ENCODE measurements around the gene KRTAP9-3.

DNA sequence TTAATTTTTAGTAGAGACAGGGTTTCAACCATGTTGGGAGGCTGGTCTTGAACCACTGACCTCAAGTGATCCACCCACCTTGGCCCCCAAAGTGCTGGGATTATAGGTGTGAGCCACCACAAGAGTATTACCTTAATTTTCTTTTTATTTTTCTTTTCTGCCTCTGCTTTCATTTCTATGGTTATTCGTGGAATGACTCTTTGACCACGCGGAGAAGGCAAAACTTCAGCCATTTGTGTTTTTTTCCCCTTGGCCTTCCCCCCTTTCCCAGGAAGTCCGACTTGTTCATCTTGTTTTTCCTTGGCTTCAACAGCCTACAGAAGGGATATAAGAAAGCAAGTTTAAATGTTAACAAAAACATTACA, 21.6 kb downstream of the TOP2A start:
CAGE:
- cytosol, long polyA minus RNA, result start-site peak on the minus strand centred at position 247 of the sequence, 8 bp wide, 190 reads
- cytosol, long polyA plus RNA, result no peak
- long polyA plus RNA, result no peak
- nucleus, long polyA minus RNA, result start-site peak on the minus strand centred at position 248 of the sequence, 7 bp wide, 152 reads
- nucleus, long polyA plus RNA, result no peak

DNA sequence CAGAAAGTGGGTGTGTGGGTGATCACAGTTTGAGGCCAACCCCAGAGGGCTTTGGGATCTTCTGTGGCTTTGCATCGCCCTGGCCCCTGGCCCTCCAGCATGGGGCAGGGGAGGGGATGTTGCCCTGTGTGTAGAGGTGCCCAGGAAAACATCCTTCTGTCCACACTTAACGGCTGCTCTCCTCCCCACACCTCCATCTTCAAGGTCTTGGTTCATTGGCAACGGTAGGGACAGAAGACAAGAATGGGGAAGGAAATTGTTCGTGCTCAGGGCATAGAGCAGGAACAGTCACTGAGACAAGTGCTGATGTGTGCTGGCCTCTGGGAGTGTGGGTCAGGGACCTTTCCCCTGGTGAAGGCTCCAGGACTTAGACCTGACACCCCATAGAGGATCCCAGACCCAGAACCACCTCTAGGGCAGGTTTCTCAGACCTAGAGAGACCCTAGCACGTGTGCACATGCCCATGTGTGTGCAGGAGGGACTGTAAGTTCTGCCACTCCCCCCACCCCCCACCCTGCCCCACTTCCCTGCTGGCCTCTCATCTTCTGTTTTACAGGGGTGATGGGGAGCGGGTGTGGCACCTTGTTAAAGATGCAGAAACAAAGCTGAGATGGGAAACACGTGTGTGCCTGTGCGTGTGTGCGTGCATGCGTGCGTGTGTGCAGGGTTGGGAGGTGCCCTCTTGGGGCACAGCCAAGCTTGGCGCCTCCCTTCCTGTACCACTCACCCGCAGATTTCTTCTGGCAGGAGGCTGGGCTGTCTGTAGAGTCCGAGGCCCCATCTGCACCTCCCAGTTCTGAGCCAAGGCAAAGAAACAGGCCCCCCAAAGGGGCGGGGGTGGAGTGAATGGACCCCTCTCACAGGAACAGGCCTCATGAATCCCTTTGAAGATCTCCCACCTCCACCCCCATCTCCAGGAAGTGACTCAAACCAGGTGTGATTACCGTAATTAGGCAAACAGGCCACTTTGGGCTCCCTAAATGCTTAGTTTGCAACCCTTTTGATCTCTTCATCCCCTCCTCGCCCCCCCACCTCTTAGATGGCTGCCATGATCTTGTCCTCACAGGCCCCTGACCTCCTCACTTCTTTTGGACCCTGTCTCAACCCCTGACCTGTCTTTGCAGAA, 21.1 kb downstream of the TNS4 start:
CAGE:
- cytosol, long polyA minus RNA, result no peak
- cytosol, long polyA plus RNA, result no peak
- long polyA plus RNA, result no peak
- nucleus, long polyA minus RNA, result start-site peak on the plus strand centred at position 754 of the sequence, 11 bp wide, 6 reads
- nucleus, long polyA plus RNA, result no peak

GRCh38 chr17:40509964-40510860, 8.8 kb upstream of the TNS4 start:
CAGE:
- cytosol, long polyA minus RNA, result no peak
- cytosol, long polyA plus RNA, result no peak
- long polyA plus RNA, result no peak
- nucleus, long polyA minus RNA, result no peak
- nucleus, long polyA plus RNA, result no peak

DNA sequence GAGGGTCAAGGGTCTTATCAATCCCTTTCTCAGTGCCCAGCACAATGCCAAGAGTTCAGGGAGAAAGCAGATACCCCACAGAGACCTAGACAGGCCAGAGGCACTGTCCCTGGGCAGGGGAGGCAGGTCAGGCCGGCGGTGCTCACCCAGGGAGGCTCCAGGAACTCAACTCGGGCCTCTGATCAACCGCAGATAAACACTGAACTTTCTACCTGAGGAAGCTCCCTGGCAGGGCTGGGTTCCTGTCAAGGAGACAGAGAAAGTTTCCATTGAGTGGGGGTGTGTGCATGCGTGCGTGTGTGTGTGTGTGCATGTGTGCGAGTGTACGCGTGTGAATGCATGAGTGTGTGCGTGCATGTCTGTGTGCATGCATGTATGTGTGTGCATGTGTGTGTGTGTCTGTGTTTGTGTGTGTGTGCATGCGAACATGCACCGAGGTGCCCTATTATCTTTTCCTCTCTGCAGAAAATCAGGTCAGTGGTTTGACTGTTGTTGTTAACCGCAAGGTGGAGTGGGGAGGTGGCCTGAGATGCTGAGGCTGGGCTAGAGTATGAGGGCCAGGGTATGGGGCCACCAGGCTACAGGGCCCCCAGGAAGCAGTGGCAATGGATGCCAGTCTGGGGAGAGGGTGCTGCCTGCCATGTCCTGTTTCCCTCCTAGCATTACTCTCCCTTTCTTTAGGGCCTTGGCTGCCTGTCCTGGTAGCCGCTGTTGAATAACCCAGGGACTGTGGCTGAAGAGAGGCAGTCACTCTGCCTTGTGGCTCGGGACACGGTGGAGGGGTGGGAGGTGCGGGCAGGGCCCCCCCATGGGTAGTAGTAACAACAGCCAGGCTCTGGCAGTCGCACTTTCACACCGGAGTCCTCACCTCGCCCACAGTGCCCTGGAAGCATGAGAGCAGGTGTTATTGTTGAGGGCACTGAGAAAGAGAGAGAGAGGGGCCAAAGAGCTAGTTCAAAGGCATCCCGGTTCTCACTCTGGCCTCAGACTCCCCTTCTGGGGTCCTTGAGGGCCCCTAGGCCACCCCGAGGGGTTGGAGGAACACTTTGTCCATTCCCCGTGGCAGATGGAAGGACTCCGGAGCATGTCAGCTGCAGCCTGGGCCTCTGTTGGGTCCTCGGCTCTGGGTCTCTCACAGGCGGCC, 23.9 kb downstream of the CCR7 start:
CAGE:
- cytosol, long polyA minus RNA, result no peak
- cytosol, long polyA plus RNA, result no peak
- long polyA plus RNA, result no peak
- nucleus, long polyA minus RNA, result no peak
- nucleus, long polyA plus RNA, result no peak

DNA sequence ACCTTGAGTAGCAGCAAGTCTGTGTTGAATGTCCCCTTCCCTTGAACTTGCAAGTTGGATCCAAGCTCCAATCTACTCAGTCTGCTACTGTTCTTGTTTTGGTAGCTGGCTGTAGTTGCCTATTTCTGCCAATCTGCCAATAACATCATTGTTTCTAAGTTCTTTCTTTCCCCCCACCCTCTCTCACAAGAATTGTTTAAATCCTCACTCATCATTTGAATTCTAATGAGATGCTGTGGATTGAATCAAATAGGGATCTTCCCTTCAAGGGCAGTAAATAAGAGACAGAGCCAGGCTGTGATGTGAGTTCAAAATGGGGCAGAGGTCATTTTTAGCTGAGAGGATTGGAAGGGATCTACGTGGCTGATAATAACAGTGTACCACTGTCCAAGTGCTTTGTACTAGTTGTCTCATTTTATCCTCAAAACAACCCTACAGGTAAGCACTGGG, 39.0 kb upstream of the CCR7 start:
CAGE:
- cytosol, long polyA minus RNA, result no peak
- cytosol, long polyA plus RNA, result no peak
- long polyA plus RNA, result no peak
- nucleus, long polyA minus RNA, result no peak
- nucleus, long polyA plus RNA, result no peak

DNA sequence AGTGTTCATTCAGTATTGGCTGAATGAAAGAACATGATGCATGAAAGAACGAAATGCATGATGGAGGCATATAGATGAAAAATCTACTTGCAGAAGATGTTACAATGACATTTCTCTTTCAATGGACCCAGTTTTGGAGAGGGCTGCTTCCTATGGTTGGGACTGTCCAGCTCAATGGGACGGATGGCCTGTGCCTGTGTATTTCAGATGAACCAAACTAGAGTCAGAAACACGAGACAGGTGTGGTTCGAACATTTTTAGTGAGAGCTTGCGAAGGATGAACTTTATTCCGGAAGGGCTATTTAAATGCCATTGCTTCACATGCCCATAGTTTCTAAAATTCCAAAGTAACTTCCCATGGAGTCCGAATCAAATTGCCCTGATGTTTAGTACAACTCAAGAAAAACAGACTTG, 1.5 kb downstream of the KRT20 start:
CAGE:
- cytosol, long polyA minus RNA, result no peak
- cytosol, long polyA plus RNA, result no peak
- long polyA plus RNA, result no peak
- nucleus, long polyA minus RNA, result no peak
- nucleus, long polyA plus RNA, result no peak

DNA sequence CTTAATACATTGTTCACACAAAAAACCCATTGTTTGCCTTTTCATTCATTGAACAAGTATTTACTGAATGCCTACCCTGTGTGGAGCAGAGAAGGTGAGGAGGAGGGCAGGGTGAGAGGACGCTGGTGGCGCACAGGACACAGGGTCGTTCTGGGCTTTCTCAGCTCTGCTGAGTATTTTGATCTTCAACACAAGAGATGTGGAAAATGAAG, 8.0 kb upstream of the KRT23 start:
CAGE:
- cytosol, long polyA minus RNA, result no peak
- cytosol, long polyA plus RNA, result no peak
- long polyA plus RNA, result no peak
- nucleus, long polyA minus RNA, result no peak
- nucleus, long polyA plus RNA, result no peak

DNA sequence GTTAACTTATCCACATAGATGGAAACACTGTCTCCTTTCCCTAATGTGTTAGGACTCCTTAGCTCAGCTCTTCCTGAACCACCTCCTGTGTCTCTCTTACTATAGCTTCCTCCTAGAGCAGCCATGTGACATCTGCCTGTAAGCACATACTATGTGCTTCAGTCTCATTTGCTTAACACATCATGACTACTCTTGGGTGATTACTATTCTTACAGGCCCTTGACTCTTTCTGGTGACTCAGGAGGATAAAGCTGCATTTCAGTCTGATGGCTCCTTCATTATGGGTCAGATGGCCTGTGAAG, 284 bp upstream of the KRTAP4-2 start:
CAGE:
- cytosol, long polyA minus RNA, result no peak
- cytosol, long polyA plus RNA, result no peak
- long polyA plus RNA, result no peak
- nucleus, long polyA minus RNA, result no peak
- nucleus, long polyA plus RNA, result no peak

CAGE:
- cytosol, long polyA minus RNA, result no peak
- cytosol, long polyA plus RNA, result no peak
- long polyA plus RNA, result no peak
- nucleus, long polyA minus RNA, result no peak
- nucleus, long polyA plus RNA, result no peak
Observed at GRCh38 chr17:41232309-41232608, at the start of gene KRTAP9-3. KRTAP9-3 (plus strand) TSS chr17:41232449.

GRCh38 chr17:41338901-41339545, 11.6 kb downstream of the KRT33A start:
CAGE:
- cytosol, long polyA minus RNA, result no peak
- cytosol, long polyA plus RNA, result no peak
- long polyA plus RNA, result no peak
- nucleus, long polyA minus RNA, result start-site peak on the minus strand at chr17:41339006-41339048, 14 reads
- nucleus, long polyA plus RNA, result no peak

DNA sequence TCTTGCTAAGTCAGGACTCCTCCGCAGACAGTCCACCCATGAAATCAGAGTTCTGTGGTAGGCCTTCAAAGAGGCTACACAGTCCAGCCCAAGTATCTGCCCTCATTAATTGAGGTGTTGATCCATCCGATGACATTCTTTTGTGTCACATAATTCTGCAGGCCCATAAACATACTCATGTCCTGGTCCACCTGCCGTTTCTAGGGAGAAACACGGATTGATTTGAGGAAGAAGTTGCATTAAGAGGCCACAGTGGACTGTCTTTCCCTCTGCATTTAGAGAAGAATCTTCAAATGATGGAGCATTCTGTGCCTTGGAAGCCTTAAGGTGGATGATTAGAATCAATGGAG, 348 bp upstream of the KRT31 start:
CAGE:
- cytosol, long polyA minus RNA, result no peak
- cytosol, long polyA plus RNA, result no peak
- long polyA plus RNA, result no peak
- nucleus, long polyA minus RNA, result no peak
- nucleus, long polyA plus RNA, result no peak

DNA sequence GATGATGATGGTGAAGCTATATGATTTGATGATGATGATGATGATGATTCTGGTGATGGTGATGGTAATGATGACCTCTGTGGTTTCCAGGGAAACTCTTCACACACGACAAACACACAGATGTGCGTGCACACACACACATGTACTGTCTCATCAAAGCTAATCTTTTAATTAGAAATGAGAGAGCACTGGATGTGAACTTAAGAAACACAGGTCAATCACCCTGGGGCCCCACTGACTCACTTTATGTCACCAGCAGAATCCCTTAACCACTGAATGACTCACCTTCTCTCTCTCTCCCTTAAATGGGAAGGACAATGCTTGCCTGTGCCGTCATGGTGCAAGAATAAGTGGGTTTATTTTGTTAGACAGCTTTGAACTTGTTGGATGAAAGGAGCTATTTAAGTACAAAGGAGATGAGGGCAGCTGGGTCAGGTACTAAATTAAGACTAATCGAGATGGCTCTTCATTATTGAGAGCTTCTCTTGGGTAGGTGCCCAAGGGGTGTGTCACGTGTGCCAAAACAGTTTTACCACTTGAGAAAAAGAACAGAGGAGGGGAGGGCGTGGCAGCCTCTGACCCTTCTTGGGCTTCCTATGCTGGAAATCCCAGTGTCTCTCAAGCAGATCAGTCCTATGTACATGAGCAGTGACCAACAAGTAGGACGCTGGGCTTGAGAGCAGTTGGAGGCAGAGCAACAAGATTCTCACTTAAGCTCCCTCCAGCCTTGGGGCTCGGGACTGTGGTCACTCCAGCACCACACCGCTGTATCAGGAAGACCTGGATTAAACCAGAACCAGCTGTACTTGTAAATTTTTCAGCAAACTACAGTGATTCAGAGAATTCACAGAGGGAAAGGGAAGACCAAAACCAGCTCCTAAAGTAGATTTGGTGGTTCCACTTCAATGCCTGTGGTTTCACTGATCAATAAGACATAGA, 6.7 kb upstream of the KRT31 start:
CAGE:
- cytosol, long polyA minus RNA, result no peak
- cytosol, long polyA plus RNA, result no peak
- long polyA plus RNA, result no peak
- nucleus, long polyA minus RNA, result no peak
- nucleus, long polyA plus RNA, result no peak

DNA sequence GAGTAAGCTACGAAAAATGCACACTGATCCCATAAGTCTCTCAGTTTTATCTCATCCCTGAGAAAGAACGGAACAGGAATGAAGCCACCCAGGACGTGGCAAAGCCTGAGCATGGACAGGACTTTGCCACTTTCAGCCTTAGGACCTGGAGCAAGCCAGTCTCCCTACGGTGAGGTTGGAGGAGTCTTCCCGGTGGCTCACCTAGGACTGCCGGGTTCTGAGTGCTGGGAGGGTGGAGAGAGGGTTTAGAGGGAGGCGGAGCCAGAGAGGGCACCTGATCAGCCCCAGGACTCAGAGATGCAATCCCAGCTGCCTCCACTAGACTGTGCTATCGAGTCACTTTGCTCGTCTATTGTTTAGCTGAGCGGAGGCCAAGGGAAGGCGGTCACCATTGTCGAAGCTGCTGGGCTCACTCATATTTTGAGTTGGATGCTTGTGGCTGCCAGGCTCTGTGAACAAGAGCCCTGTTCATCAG, 7.2 kb downstream of the KRT14 start:
CAGE:
- cytosol, long polyA minus RNA, result no peak
- cytosol, long polyA plus RNA, result no peak
- long polyA plus RNA, result no peak
- nucleus, long polyA minus RNA, result no peak
- nucleus, long polyA plus RNA, result no peak

CAGE:
- cytosol, long polyA minus RNA, result no peak
- cytosol, long polyA plus RNA, result no peak
- long polyA plus RNA, result start-site peak on the minus strand at chr17:41654139-41654214, 13 and 21 reads in 2 replicates
- nucleus, long polyA minus RNA, result no peak
- nucleus, long polyA plus RNA, result no peak
Observed at GRCh38 chr17:41653665-41654674, 29.6 kb upstream of the KRT17 start.

DNA sequence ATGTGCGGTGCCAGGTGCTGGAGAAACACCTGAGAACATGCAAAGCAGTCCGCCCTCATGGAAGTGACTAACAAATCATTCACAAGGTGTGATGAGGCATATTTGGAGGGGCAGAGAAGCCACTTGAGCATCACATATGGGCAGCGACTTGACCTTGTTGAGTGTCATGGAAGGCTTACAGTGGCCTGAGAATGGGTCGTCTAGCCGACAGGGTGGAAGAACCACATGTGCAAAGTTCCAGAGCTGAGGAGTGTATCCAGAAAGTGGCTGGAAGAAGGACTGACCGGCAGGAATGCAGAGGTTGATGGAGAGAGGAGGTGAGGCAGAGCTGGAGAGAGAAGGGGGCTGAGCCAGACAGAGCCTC, 25.1 kb upstream of the EIF1 start:
CAGE:
- cytosol, long polyA minus RNA, result no peak
- cytosol, long polyA plus RNA, result no peak
- long polyA plus RNA, result no peak
- nucleus, long polyA minus RNA, result no peak
- nucleus, long polyA plus RNA, result no peak

GRCh38 chr17:41697196-41697640, 8.5 kb downstream of the EIF1 start:
CAGE:
- cytosol, long polyA minus RNA, result no peak
- cytosol, long polyA plus RNA, result no peak
- long polyA plus RNA, result no peak
- nucleus, long polyA minus RNA, result no peak
- nucleus, long polyA plus RNA, result no peak

DNA sequence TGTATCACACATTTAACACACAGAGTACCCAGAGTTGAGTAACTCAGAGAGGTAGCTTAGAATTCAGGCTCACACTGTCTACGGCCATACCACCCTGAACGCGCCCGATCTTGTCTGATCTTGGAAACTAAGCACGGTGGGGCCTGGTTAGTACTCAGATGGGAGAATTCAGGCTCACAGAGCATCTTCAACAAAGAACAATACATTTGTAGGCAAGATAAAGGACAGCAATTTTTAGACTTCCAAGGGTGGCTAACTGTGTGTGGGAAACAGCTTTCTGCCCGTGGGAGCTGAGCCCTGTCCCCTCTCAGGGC, 5.9 kb downstream of the GAST start:
CAGE:
- cytosol, long polyA minus RNA, result no peak
- cytosol, long polyA plus RNA, result no peak
- long polyA plus RNA, result no peak
- nucleus, long polyA minus RNA, result no peak
- nucleus, long polyA plus RNA, result no peak

DNA sequence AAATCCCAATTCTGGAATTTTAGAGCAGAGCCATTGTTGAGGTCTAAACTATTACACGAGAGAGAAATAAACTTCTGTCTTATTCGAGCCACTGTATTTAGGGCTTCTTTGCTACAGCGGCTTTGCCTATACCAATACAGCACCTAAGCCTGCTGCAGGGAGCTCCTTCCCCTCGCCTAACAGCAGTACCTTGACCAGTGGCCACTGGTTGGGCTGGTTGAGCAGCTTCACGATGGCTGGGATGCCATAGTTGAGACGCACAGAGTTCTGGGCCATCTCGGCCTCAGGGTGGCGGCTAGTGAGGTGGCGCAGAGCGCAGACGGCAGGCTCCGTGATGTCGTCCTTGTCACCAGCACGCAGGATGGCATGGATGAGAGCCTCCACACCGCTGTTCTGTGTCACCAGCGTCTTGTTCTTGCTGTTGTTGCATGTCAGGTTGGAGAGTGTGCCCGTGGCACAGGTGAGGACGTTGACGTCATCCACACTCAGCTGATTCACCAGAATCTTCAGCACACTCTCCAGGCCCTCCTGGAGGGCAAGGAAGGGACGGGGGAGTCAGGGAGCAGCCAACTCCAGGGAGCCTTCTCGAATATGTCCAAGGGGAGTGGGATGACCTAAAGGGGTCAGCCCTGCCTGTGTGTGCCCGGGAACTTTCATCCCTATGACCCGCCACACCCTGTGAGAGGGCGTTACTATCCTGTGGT, 23.6 kb downstream of the JUP start:
CAGE:
- cytosol, long polyA minus RNA, result no peak
- cytosol, long polyA plus RNA, result no peak
- long polyA plus RNA, result no peak
- nucleus, long polyA minus RNA, result no peak
- nucleus, long polyA plus RNA, result no peak

DNA sequence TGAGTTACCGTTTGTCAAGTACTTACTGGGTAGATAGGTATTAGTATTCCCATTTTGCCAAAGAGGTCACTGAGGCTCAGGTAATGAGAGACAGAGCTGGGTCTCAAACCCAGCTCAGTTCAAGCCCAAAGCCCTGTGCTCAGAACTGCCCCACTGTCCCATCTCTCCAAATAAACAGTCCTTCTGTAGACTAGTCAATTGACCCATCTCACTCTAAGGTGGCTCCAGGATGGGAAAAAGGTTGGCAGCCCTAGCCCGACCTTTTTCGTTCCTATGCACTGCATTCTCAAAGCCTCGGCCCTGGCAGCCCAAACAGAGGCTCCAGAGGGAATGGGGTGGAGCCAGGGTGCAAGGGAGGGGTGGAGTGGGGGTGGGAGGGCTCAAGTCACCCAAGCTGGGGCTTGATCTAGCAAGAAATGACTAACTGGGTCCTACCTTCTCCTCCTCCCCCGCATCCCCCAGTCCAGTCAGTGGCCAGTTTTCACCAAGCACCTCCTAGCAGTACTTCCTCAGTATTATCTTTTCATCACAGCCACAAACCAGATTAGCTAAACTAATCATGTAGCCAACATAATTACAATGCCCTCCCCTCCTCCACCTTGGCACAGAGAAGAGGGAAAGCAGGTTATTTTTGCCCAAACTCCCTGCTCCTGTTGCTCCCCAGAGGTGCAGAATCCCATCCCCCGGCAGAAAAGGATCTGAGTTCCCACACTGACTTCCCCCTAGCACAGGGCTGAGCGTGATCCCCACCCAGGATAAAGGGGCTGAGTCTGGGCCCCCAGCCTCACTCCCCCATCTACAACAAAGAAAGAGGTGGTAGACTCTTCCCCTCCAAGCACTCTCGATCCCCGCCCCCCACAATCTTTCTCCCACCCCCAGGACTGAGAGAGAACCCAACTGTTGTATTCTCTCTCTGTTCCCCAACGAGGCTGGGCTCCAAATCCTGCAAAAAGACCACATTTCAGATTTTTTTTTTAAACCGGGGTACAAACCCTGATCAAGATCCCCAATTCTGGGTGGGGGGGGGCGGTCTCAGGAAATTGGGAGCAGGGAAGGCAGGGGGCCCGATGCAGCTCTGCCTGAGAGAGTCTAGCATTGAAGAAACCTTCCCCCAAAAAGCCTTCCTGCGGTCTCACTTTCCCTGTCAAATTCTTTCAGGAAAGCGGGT, 2.2 kb downstream of the JUP start:
CAGE:
- cytosol, long polyA minus RNA, result start-site peak on the minus strand centred at position 286 of the sequence, 95 bp wide, 317 reads
- cytosol, long polyA plus RNA, result no peak
- long polyA plus RNA, result no peak
- nucleus, long polyA minus RNA, result no peak
- nucleus, long polyA plus RNA, result start-site peak on the minus strand centred at position 298 of the sequence, 52 bp wide, 161 and 232 reads in 2 replicates

CAGE:
- cytosol, long polyA minus RNA, result no peak
- cytosol, long polyA plus RNA, result no peak
- long polyA plus RNA, result no peak
- nucleus, long polyA minus RNA, result no peak
- nucleus, long polyA plus RNA, result no peak
Observed at GRCh38 chr17:41785123-41785599, 1.4 kb downstream of the JUP start.

All from keratinocyte (primary cell).